T-cell (primary cell): ENCODE measurements around the gene PPP2R5A.

- PRO-cap, 7 experiments, result no peak in any of the 7 experiments
Measured at GRCh38 chr1:209938328-209938931, 413 bp downstream of the SYT14 start.

- PRO-cap, 7 experiments, result no peak in any of the 7 experiments
Measured at GRCh38 chr1:210232060-210232328, 602 bp upstream of the SERTAD4 start.

DNA sequence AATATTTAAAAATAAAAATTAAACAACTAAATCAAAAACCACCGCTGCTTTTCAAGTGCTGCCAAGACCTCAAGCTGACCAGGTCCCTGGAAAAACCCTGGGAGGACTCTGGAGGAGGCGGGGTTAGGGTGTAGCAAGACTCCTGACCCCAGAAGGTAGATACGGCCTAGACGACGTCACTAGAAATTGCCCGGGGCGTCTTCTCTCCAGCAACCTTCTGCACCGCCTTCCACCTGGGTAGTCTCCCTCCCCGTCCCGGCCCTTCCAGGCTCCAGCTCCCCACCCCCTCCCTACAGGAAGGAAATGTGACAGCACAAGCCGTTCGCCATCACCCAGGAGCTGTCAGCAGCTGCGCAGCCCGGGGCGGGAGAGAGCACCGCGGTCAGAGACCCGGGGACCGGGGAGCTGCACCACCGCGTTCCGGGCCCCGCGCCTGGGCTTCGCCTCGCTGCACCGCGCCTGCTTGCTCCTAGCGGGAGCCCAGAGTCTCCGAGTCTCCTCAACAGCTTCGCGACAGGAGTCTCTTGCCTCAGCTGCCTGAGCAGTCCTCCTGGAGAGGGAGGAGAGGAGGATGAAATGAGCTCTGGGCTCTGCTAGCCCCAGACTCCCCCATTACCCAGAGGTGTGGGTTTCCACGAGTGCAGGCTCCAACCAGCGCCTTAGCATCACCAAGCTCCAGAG, 20.1 kb downstream of the SERTAD4 start:
- PRO-cap, 7 experiments, result no peak in any of the 7 experiments

GRCh38 chr1:210373632-210374392, 45.1 kb downstream of the HHAT start:
- PRO-cap, 7 experiments, result peak in 7 of 7 experiments; most common minus-strand start chr1:210374270 (in 7)

GRCh38 chr1:211469775-211470337, 22.1 kb downstream of the RD3 start:
- PRO-cap, 7 experiments, result no peak in any of the 7 experiments

- PRO-cap, 7 experiments, result no peak in any of the 7 experiments
Measured at GRCh38 chr1:211518614-211519045, 26.7 kb upstream of the RD3 start.

GRCh38 chr1:211575250-211576510, 3.3 kb downstream of the SLC30A1 start:
- PRO-cap, 7 experiments, result no peak in any of the 7 experiments

GRCh38 chr1:211581342-211582025, 2.5 kb upstream of the SLC30A1 start:
- PRO-cap, 7 experiments, result no peak in any of the 7 experiments

DNA sequence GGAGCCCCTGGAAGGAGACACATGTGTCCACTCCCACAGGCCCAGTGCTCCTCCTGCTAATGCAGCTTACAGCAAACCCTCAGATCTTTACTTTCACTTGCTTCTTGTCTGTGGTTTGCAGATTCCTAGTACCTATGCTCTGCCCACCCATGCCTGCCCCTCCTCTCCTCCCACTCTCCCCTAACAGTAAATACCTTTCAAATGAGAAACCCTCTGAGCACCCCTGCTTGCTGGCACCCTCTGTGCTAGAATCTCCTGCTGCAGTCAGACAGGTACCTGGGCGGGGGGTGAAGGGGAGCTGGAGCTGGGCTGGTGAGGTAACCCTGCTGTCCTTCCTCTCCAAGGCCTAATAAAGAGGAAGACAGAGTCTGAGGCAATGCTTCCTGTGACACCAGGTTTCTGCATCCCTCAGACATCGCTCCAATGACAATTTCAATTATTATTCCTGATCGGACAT, 63.5 kb upstream of the NEK2 start:
- PRO-cap, 7 experiments, result peak in 2 of 7 experiments; most common plus-strand start position 267 of the sequence (in 2); most common minus-strand start position 61 of the sequence (in 2)

DNA sequence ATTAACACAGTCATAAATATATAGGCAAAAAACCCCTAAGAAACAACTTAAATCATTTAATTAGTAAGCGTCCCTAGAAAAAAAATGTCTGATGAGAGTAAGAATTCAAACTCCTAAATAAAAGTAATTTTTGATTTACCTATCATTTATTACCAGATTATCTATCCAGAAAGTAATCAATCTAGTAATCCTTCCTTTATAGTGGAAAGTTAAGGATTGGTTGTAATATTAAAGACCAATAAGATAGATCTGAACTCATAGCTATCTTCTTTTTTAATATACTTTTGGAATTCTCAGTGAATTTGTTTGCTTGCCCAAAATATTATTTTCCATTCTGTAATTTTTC, 71.0 kb upstream of the NEK2 start:
- PRO-cap, 7 experiments, result no peak in any of the 7 experiments

DNA sequence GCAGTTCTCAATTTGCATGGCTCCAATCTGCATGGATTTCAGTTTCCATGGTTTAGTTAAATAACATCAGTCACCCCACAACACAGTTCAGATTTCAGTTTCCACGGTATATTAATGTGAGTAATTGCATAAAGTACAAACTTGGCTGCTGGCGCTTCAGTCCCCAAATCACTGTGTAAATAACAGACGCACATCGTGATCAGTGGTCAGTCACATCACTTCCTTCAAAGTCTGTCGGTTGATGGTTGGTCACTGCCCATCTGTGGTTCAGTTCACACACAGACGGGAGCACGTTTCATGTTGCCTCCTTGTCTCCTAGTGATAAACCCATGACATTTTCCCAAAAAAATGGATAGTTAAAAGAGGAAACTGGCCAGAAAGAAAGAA, 66.4 kb upstream of the LPGAT1 start:
- PRO-cap, 7 experiments, result no peak in any of the 7 experiments

GRCh38 chr1:212067920-212068454, 32.4 kb downstream of the DTL start:
- PRO-cap, 7 experiments, result no peak in any of the 7 experiments

GRCh38 chr1:212074162-212074796, 38.7 kb downstream of the DTL start:
- PRO-cap, 7 experiments, result no peak in any of the 7 experiments

- PRO-cap, 7 experiments, result no peak in any of the 7 experiments
Measured at GRCh38 chr1:212189259-212189913, 95.8 kb upstream of the PPP2R5A start.

DNA sequence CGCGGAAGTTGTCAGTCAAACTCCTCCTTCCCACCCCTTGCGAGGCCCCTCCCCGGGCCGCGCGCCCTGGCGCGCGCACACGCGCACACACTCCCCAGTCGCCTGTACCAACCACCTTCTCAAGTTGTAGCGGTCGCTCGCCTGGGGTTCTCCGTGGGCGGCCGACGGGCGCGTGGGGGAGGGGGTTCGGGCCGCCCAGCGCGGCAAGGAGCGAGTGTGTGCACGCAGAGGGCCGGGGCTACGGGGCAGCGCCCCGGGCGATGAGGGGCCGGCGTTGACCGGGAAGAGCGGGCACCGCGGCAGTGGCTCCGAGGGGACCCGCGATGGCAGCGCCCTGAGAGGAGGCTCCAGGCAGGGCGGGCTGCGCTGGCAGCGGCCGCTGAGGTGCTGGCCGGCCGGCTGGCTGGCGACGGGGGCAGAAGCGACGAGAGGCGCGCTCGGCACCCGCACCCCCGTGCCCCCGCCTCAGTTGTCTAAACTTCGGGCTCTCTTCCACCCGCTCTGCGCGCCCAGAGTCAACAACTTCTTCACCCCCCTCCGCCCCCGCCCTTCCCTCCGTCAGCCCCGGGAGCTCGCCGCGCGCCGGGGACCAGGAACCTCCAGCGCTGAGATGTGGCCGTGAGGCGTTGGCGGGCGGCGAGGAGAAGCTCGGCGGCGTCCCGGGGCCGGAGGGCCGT, at the start of gene PPP2R5A:
Gene PPP2R5A, plus strand, starts transcription at position 97 of the 677 bp plus-strand sequence.
- PRO-cap, 7 experiments, result peak in 7 of 7 experiments; most common plus-strand start position 608 of the sequence (in 7); most common minus-strand start position 503 of the sequence (in 4)

- PRO-cap, 7 experiments, result no peak in any of the 7 experiments
Measured at GRCh38 chr1:212452706-212453246, 20.1 kb downstream of the NENF start.

- PRO-cap, 7 experiments, result no peak in any of the 7 experiments
Measured at GRCh38 chr1:212477694-212478300, 45.1 kb downstream of the NENF start.

DNA sequence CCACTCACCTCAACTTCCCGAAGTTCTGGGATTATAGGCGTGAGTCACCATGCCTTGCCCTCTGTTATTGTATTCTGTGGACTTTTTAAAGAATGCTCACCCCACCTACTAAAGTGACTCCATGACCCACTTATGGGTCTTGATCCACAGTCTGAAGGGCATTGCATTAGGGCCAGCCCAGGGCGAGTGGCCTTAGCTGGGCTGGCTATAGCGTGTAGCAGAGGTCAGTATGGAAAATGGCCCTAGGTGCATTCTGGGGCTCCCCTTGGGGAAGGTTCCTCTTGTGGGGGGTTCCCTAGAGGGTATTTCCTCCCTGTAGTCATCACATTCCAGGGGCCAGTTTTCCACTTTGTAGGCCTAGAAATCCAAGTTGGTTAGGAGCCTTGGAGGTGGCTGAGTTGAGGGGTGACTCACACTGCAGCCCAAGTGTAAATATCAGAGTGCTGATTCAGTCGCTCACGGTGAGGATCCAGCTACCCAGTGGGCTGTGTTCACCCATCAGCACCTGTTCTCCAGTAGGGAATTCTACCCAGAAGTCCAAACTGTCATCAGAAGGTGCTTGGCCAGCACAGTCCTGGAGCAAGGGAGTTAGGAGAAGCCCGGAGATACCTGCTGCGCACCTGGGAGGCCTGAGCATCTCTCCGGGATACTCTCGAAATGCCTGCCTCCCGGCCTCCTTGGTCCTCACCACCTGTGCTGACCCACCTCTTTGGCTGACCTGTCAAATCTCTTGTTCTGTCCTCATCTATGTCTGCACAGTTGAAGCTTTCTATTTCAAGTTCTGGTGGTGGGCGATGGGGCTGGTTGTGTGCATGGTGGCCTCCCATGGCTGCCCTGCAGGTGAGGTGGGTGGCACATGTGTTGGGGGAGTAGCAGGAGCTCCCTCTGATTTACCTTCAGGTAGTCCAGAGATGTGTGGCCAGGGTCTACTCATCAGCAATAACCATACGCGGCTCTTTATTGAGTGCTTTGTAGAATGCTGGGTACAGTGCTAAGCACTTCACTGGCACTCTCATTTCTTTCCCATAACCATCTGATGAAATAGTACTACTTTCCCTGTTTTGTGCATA, 52.3 kb downstream of the NENF start:
- PRO-cap, 7 experiments, result no peak in any of the 7 experiments

DNA sequence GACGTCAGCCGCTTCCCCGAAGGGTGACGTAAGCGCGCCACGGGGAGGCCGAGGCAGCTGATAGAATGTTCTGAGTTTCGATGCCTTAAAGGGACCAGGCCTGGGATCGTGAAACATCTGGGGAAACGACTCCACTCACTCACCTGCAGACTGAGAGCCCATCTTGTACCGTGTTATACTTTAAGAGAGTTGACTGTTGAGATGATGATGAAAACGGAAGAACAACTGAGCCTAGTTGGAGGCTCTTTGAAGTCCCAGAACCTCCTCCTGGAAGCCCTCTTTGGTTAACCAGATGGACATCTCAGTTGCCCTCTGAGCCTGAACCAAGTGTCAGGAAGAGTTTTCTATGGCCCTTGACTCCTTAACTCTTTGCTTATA, 49.5 kb upstream of the ATF3 start:
- PRO-cap, 7 experiments, result peak in 7 of 7 experiments; most common plus-strand start position 88 of the sequence (in 7)

DNA sequence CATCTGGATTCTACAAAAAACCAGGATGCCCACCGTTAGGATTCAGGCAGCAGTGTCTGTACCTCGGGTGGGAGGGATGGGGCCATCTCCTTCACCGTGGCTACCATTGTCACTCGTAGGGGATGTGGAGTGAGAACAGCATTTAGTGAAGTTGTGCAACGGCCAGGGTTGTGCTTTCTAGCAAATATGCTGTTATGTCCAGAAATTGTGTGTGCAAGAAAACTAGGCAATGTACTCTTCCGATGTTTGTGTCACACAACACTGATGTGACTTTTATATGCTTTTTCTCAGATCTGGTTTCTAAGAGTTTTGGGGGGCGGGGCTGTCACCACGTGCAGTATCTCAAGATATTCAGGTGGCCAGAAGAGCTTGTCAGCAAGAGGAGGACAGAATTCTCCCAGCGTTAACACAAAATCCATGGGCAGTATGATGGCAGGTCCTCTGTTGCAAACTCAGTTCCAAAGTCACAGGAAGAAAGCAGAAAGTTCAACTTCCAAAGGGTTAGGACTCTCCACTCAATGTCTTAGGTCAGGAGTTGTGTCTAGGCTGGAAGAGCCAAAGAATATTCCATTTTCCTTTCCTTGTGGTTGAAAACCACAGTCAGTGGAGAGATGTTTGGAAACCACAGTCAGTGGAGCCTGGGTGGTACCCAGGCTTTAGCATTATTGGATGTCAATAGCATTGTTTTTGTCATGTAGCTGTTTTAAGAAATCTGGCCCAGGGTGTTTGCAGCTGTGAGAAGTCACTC, 4.3 kb upstream of the GARIN4 start:
- PRO-cap, 7 experiments, result no peak in any of the 7 experiments